Measurements from ENCODE around the genes LCNL1 and RNF224.

DNA sequence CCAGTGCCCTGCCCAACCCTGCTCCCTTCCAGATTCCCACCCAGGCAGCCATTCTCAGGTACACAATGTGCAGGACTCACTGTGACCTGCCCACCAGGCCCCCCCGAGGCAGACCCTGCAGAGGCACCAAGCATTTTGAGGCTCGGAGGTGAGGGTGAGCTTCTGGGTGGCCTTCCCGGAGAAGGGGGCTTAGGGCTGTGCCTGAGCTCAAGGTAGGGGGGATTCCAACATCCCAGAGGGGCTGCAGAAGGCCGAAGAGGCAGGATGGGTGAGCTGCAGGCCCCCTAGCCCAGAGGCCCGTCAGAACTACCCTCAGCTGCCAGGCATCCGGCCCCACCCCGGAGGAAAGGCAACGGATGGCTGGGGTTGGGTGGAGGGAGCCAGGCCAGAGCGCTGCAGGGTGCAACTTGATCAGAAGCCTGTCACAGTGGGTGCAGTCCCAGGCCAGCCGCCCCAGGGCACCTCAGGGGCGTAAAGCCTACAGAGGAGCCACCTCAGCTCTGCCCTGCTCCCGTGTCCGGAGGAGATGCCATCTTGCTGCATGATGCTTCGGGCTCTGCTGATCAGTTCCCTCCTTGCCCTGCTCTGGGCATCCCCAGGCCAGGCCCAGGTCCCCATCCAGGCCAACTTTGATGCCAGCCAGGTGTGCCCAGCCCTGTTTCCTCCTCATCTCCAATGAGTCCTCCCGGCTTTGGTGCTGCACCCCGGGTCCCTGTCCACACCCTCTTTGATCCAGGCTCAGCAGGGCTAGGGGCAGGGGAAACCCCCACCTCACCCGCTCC is at the start of gene LCNL1:
Gene LCNL1, plus strand, starts transcription at position 603 of the 782 bp plus-strand sequence.
- RAMPAGE, long total RNA: no peak
- RRBS: no CpG with 5 or more reads among the region's 17 CpGs
PRO-cap:
- standard: no peak
- CoPRO, capped RNA only, 2 experiments: no peak in any of the 2 experiments
- CoPRO, capped and uncapped RNA, 2 experiments: no peak in any of the 2 experiments
- CoPRO, uncapped RNA only, 2 experiments: no peak in any of the 2 experiments
CAGE:
- cytosol, long polyA plus RNA: no peak
- long polyA plus RNA: no peak
- nucleolus, long total RNA: no peak
- nucleus, long polyA plus RNA: no peak

- RAMPAGE, long total RNA: no peak
- RRBS: no CpG with 5 or more reads among the region's 11 CpGs
PRO-cap:
- standard: no peak
- CoPRO, capped RNA only, 2 experiments: no peak in any of the 2 experiments
- CoPRO, capped and uncapped RNA, 2 experiments: no peak in any of the 2 experiments
- CoPRO, uncapped RNA only, 2 experiments: no peak in any of the 2 experiments
CAGE:
- cytosol, long polyA plus RNA: no peak
- long polyA plus RNA: no peak
- nucleolus, long total RNA: no peak
- nucleus, long polyA plus RNA: no peak
These were observed 2.1 kb upstream of the FUT7 start for GRCh38 chr9:137033875-137034518.

DNA sequence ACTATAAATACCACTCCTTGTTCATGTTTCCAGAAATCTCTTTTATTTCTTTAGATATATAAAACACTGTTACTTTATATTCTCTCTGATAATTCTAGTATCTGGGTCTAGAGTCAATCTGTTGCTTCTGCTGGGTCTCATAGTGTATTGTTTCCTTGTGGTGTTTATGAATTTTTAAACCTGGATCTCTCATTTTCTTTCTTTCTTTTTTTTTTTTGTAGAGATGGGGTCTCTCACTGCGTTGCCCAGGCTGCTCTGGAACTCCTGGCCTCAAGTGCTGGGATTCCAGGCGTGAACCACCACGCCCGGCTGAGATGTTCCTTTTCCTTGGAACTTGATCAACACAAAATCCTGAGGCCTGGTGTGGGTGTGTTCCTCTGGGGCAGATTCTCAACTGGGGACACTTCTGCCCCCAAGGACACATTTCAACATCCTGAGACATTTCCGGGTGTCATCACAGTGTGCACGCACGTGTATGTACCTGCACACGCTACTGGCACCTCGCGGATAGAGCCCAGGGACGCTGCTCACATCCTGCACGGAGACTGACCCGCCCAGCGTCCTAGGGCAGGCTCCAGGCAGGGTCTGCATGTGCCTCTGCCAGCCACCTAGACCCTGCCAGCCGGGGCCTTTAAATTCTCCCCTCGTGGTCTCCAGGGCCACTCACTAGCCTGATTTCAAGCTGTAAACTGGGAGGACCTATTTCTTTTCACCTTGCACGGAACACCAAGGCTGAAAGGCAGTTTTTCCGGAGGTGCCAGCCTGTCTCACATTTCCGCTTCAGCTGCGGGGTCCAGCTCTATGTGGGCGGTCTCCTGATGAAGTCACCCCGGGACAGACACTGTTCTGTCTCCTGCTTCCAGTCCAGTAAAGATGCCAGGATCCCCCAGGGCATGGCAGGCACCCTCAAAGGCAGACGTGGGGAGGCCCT is 8.0 kb downstream of the SAPCD2 start:
- RAMPAGE, long total RNA: no peak
- RRBS: no CpG with 5 or more reads among the region's 23 CpGs
PRO-cap:
- standard: no peak
- CoPRO, capped RNA only, 2 experiments: no peak in any of the 2 experiments
- CoPRO, capped and uncapped RNA, 2 experiments: no peak in any of the 2 experiments
- CoPRO, uncapped RNA only, 2 experiments: peak in 2 of 2 experiments; most common plus-strand start position 530 of the sequence (in 1); most common minus-strand start position 633 of the sequence (in 2)
CAGE:
- cytosol, long polyA plus RNA: no peak
- long polyA plus RNA: no peak
- nucleolus, long total RNA: no peak
- nucleus, long polyA plus RNA: no peak

DNA sequence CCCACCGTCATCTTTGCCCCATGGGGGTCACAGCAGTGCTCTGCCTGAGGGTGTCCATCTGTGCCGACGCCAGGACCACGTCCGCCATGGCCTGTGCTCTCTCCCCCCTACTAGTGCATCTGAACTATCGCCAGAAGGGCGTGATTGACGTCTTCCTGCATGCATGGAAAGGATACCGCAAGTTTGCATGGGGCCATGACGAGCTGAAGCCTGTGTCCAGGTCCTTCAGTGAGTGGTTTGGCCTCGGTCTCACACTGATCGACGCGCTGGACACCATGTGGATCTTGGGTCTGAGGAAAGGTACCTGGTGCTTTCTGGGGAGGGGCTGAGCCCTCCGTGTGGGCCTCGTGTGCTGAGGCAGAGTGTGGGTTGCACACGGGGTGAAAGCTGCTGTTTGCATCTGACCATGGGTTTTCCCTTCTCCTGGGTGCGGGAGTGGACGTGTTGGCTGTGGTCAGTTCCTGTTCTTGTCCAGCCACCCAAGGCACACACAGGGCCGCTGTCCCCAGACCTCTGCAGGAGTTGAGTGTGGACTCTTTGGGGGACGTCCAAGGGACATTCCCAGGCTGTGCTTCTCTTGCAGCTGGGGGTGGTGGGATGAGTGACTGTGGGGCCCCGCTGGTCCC is 12.9 kb downstream of the MAN1B1 start:
- RAMPAGE, long total RNA: no peak
- RRBS: no CpG with 5 or more reads among the region's 22 CpGs
PRO-cap:
- standard: no peak
- CoPRO, capped RNA only, 2 experiments: no peak in any of the 2 experiments
- CoPRO, capped and uncapped RNA, 2 experiments: no peak in any of the 2 experiments
- CoPRO, uncapped RNA only, 2 experiments: no peak in any of the 2 experiments
CAGE:
- cytosol, long polyA plus RNA: no peak
- long polyA plus RNA: no peak
- nucleolus, long total RNA: no peak
- nucleus, long polyA plus RNA: no peak

GRCh38 chr9:137114892-137115496 is 461 bp upstream of the DPP7 start:
- RAMPAGE, long total RNA: no peak
- RRBS: 3% methylated on average over 14 of the region's 34 CpGs
PRO-cap:
- standard: bidirectional peak, plus-strand start at chr9:137115249, minus-strand start at chr9:137114972
- CoPRO, capped RNA only, 2 experiments: peak in 1 of 2 experiments; most common plus-strand start chr9:137115024 (in 1); most common minus-strand start chr9:137114959 (in 1)
- CoPRO, capped and uncapped RNA, 2 experiments: no peak in any of the 2 experiments
- CoPRO, uncapped RNA only, 2 experiments: no peak in any of the 2 experiments
CAGE:
- cytosol, long polyA plus RNA: no peak
- long polyA plus RNA: no peak
- nucleolus, long total RNA: no peak
- nucleus, long polyA plus RNA: no peak

DNA sequence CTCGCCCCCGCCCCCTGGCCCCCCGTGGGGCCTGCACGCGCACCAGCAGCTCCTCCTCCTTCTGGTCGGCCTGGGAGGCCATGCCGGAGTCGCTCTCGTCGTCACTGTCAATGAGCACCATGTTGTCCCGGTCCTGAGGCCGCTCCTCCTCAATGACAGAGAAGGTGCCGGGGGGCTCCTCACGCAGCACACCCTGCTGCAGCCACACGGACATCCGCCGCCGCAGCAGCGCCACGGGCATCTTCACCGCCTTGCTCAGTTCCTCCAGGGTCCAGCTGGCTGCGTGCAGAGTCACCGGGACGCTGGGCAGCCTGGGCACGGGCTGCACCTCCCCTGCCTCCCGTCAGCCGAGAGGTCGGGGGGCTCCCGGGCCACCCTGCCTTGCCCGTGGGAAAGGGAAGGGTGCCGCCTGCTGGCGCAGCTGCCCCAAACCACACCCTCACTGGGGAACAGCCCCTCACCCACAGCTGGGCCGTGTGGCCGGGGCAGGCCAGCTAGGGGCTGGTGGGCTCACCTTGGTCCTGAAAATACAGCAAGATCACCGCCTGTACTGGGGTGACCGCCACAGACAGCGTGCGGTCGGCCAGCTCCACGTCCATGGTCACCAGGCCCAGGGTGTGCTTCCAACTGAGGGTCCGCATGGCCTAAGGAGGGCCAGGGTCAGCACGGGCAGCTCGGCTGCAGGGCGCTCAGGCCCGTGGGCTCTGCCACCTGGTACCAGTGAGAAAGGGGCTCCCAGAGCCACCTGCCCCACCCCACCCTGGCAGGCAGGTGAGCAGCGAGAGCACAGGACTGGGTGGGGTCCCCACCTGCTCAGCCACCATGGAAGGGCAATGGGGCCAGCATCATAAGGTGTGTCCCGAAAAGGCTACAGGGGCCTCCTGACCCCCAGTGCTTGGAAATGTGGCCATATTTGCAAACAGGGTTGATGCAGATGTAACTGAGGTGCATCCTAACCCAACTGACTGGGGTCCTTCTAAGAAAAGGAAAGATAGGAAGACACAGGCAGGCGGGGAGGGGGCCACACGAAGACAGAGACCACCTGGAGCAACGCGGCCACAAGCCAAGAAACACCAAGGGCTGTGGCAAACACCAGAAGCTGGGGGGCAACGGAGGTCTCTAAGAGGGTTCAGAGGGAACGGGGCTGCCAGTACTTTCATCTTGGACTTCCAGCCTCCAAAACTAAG is 3.7 kb upstream of the TMEM210 start:
- RAMPAGE, long total RNA: no peak
- RRBS: 62% methylated on average over 10 of the region's 53 CpGs
PRO-cap:
- standard: no peak
- CoPRO, capped RNA only, 2 experiments: no peak in any of the 2 experiments
- CoPRO, capped and uncapped RNA, 2 experiments: no peak in any of the 2 experiments
- CoPRO, uncapped RNA only, 2 experiments: peak in 1 of 2 experiments; most common minus-strand start position 529 of the sequence (in 1)
CAGE:
- cytosol, long polyA plus RNA: no peak
- long polyA plus RNA: no peak
- nucleolus, long total RNA: no peak
- nucleus, long polyA plus RNA: no peak

- RAMPAGE, long total RNA: no peak
- RRBS: no CpG with 5 or more reads among the region's 30 CpGs
PRO-cap:
- standard: no peak
- CoPRO, capped RNA only, 2 experiments: no peak in any of the 2 experiments
- CoPRO, capped and uncapped RNA, 2 experiments: no peak in any of the 2 experiments
- CoPRO, uncapped RNA only, 2 experiments: no peak in any of the 2 experiments
CAGE:
- cytosol, long polyA plus RNA: no peak
- long polyA plus RNA: no peak
- nucleolus, long total RNA: no peak
- nucleus, long polyA plus RNA: no peak
These were observed 766 bp downstream of the ANAPC2 start for GRCh38 chr9:137187462-137188126.

GRCh38 chr9:137191883-137192865 is 3.7 kb downstream of the SSNA1 start:
- RAMPAGE, long total RNA: no peak
- RRBS: 100% methylated on average over 1 of the region's 31 CpGs
PRO-cap:
- standard: no peak
- CoPRO, capped RNA only, 2 experiments: no peak in any of the 2 experiments
- CoPRO, capped and uncapped RNA, 2 experiments: no peak in any of the 2 experiments
- CoPRO, uncapped RNA only, 2 experiments: no peak in any of the 2 experiments
CAGE:
- cytosol, long polyA plus RNA: no peak
- long polyA plus RNA: no peak
- nucleolus, long total RNA: no peak
- nucleus, long polyA plus RNA: no peak

DNA sequence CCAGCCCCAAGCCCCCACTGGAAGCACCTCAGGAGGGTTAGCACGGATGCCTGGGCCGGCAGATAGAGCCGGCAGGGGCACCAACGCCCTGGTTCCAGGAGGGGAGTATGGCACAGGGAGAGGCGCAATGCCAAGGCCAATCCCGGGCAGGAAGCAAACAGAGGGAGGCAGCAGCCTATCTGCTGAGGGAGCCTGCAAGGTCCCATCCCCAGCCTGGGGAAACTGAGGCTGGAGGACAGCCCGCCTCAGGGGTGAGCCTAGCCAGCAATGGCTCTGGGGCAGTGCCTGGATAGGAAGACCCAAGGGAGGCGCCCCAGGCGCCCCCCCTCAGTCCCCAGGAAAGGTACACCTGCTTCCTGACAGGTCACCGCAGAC is 2.7 kb downstream of the TPRN start:
- RAMPAGE, long total RNA: no peak
- RRBS: 93% methylated on average over 4 of the region's 10 CpGs
PRO-cap:
- standard: no peak
- CoPRO, capped RNA only, 2 experiments: no peak in any of the 2 experiments
- CoPRO, capped and uncapped RNA, 2 experiments: no peak in any of the 2 experiments
- CoPRO, uncapped RNA only, 2 experiments: no peak in any of the 2 experiments
CAGE:
- cytosol, long polyA plus RNA: no peak
- long polyA plus RNA: no peak
- nucleolus, long total RNA: no peak
- nucleus, long polyA plus RNA: no peak

DNA sequence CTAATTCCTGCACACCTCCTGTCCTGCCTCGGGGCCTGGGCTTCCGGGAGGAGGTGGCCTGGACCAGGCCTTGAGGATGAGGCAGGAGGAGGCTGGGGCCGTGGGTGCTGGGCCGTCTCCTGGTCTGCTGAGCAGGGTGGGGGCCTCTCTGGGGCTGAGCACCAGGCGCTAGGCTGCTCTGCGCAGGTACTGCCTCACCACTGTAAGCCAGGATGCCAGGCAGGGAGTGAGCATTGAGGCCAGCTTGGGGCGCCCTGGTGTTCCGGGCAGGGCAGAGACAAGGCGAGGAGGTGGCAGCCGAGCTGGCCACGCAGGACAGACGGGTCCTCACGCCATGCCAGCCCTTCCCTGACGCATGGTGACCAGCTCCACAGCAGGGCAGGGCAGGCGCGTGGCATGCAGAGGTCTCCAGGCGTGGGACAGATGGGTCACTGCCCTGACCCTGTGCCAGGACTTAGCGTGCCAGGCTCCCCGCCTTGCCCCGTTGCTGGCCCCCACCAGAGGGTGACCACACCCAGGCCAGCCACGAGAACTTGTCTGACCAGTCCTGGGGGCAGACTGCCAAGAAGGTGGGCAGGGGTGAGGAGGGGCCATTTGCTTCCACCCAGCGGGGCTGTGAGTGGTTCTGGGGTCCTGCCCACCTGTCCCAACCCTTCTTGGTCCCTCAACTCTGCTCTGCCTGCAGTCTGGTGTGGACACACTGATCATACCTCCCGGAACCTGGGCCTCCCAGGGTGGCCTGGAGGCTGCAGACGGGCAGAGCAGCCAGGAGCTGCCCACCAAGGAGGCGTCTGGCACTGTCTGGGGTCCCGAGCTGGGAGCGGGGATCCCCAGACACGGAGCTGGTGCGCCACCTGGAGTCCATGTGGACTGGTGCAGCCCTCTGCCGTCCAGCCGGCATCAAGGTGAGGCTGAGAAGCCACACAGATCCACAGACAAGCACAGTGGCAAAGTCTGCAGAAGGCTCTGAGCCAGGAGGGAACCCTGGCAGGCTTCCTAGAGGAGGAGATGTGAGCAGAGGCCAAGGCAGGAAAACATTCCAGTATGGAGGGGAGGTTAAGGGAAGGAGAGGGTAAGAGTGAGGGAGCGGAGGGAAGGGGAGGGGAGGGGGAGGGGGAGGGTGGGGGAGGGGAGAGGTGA is at the start of gene RNF224:
Gene RNF224, plus strand, starts transcription at position 667 of the 1,140 bp plus-strand sequence.
- RAMPAGE, long total RNA: no peak
- RRBS: no CpG with 5 or more reads among the region's 32 CpGs
PRO-cap:
- standard: unidirectional peak, minus-strand start at position 803 of the sequence
- CoPRO, capped RNA only, 2 experiments: no peak in any of the 2 experiments
- CoPRO, capped and uncapped RNA, 2 experiments: no peak in any of the 2 experiments
- CoPRO, uncapped RNA only, 2 experiments: no peak in any of the 2 experiments
CAGE:
- cytosol, long polyA plus RNA: no peak
- long polyA plus RNA: no peak
- nucleolus, long total RNA: no peak
- nucleus, long polyA plus RNA: no peak

GRCh38 chr9:137232401-137232994 is 1.8 kb downstream of the SLC34A3 start:
- RAMPAGE, long total RNA: no peak
- RRBS: 61% methylated on average over 3 of the region's 29 CpGs
PRO-cap:
- standard: no peak
- CoPRO, capped RNA only, 2 experiments: no peak in any of the 2 experiments
- CoPRO, capped and uncapped RNA, 2 experiments: no peak in any of the 2 experiments
- CoPRO, uncapped RNA only, 2 experiments: no peak in any of the 2 experiments
CAGE:
- cytosol, long polyA plus RNA: no peak
- long polyA plus RNA: no peak
- nucleolus, long total RNA: no peak
- nucleus, long polyA plus RNA: no peak

GRCh38 chr9:137262701-137263455 is 7.8 kb downstream of the NELFB start:
- RAMPAGE, long total RNA: no peak
- RRBS: 77% methylated on average over 9 of the region's 31 CpGs
PRO-cap:
- standard: no peak
- CoPRO, capped RNA only, 2 experiments: no peak in any of the 2 experiments
- CoPRO, capped and uncapped RNA, 2 experiments: no peak in any of the 2 experiments
- CoPRO, uncapped RNA only, 2 experiments: peak in 1 of 2 experiments; most common plus-strand start chr9:137262895 (in 1)
CAGE:
- cytosol, long polyA plus RNA: no peak
- long polyA plus RNA: no peak
- nucleolus, long total RNA: no peak
- nucleus, long polyA plus RNA: no peak

- RAMPAGE, long total RNA: no peak
- RRBS: 2% methylated on average over 27 of the region's 40 CpGs
PRO-cap:
- standard: no peak
- CoPRO, capped RNA only, 2 experiments: no peak in any of the 2 experiments
- CoPRO, capped and uncapped RNA, 2 experiments: no peak in any of the 2 experiments
- CoPRO, uncapped RNA only, 2 experiments: no peak in any of the 2 experiments
CAGE:
- cytosol, long polyA plus RNA: no peak
- long polyA plus RNA: no peak
- nucleolus, long total RNA: no peak
- nucleus, long polyA plus RNA: no peak
These were observed 238 bp downstream of the NRARP start for GRCh38 chr9:137301935-137302130.

DNA sequence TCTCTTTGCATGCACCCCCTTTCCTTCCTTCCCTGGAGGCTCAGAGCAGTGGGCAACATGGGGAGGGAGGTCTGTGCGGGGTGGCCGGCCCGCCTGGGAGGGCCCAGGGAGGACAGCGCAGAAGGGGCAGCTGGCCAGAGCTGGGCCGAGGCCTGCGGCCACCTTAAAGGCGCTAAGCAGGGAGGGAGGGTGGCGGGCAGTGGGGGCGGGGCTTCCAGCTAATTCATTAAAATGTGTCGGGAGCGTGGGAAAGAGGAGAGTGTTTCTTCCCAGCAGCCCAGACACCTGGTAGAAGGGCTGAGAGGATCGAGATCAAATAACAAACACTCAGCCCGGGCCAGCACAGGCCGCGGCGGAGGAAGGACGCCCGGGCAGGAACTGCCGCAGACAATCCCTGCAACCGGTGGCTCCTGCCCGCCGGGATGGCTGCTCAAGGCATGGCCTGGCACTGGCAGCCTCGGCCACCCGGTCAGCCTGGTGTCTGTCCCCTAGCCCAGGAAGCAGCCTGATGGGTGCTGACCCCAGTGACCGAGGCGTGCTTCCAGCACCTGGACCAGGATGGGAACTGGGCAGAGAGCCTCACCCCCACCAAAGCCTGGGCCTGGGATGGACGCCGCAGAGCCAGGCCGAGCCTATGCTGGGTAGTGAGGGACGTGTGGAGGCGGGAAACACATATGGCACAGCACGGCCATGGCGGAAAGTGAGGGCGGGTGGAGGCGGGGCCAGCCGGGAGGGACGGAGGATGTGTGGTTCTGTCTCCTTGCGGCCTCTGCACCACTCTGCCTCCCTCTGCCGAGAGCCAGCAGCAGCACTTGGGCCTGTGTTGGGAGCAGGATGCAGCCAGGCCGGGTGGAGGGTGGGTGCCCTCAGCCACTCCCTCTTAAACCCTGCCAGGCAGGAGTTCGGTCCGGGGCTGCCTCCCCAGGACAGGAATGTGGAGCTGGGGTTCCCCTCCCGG is 3.2 kb upstream of the NRARP start:
- RAMPAGE, long total RNA: no peak
- RRBS: 85% methylated on average over 13 of the region's 43 CpGs
PRO-cap:
- standard: no peak
- CoPRO, capped RNA only, 2 experiments: no peak in any of the 2 experiments
- CoPRO, capped and uncapped RNA, 2 experiments: no peak in any of the 2 experiments
- CoPRO, uncapped RNA only, 2 experiments: no peak in any of the 2 experiments
CAGE:
- cytosol, long polyA plus RNA: no peak
- long polyA plus RNA: no peak
- nucleolus, long total RNA: no peak
- nucleus, long polyA plus RNA: no peak

DNA sequence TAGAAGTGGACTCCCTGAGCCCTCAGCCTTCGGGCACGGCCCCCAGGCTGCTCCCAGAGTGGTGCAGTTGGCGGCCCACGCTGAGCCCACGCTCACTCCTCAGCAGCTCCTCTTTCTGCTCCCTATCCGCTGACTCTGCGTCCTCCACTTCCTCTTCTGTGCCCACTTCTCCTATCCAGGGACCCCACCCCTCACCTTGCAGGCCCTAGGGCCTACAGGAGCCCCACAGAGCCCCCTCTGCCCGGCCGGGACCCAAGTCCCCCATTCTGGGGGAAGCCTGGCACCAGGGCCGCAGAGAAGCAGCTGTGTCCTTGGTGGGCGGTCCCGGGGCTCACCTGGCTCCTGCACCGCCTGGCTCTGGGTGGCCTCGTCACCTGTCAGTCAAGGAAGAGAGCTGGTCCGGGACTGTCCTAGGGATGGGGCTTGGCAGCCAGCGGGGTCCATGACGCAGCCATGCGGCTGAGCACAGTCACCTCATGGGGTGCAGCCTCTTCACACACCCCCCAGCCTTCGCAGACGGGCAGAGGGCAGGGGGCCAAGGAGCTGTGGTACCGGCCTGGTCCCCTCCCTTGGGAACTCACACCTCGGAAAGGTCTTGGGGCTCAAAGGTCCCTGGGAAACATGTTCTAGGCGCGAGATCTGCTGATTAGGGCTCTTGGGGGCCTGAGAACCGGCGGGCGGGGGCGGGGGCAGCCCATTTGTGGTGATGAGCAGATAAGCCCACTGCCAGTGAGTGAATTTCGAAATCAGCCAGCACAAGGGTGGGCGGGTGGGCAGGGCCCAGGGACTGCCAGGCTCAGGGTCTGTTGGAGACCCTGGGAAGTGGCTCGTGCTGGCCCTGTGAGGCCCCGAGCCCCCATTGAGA is 5.4 kb upstream of the NRARP start:
- RAMPAGE, long total RNA: no peak
- RRBS: 62% methylated on average over 6 of the region's 32 CpGs
PRO-cap:
- standard: bidirectional peak, plus-strand start at position 745 of the sequence, minus-strand start at position 592 of the sequence
- CoPRO, capped RNA only, 2 experiments: no peak in any of the 2 experiments
- CoPRO, capped and uncapped RNA, 2 experiments: no peak in any of the 2 experiments
- CoPRO, uncapped RNA only, 2 experiments: no peak in any of the 2 experiments
CAGE:
- cytosol, long polyA plus RNA: no peak
- long polyA plus RNA: no peak
- nucleolus, long total RNA: no peak
- nucleus, long polyA plus RNA: no peak

DNA sequence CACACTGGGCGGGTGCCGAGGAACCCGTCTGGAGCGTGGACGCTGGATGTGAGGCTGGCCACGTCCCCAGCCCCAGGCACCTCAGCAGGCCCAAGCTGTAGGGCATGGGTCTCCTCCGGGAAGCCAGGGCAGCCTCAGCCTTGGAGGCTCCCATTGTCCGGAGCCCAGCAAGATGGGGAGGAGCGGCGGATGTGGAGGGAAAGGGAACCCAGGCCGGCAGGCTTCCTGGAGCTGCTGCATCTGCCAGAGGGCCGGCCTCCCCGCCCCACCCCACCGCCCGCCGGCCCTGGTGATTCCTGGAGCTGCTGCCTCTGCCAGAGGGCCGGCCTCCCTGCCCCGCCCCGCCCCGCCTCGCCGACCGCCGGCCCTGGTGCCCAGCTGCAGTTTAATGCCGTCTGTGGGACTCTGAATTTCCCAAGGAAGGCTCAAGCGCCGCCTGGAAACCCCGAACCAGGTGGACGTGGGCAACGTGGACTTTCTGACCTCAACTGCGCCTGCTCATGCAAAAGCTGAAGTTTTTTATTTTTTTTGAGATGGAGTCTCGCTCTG is 31.6 kb downstream of the EXD3 start:
- RAMPAGE, long total RNA: no peak
- RRBS: 71% methylated on average over 5 of the region's 32 CpGs
PRO-cap:
- standard: no peak
- CoPRO, capped RNA only, 2 experiments: no peak in any of the 2 experiments
- CoPRO, capped and uncapped RNA, 2 experiments: no peak in any of the 2 experiments
- CoPRO, uncapped RNA only, 2 experiments: no peak in any of the 2 experiments
CAGE:
- cytosol, long polyA plus RNA: no peak
- long polyA plus RNA: no peak
- nucleolus, long total RNA: no peak
- nucleus, long polyA plus RNA: no peak

- RAMPAGE, long total RNA: no peak
- RRBS: 50% methylated on average over 5 of the region's 15 CpGs
PRO-cap:
- standard: no peak
- CoPRO, capped RNA only, 2 experiments: no peak in any of the 2 experiments
- CoPRO, capped and uncapped RNA, 2 experiments: no peak in any of the 2 experiments
- CoPRO, uncapped RNA only, 2 experiments: no peak in any of the 2 experiments
CAGE:
- cytosol, long polyA plus RNA: no peak
- long polyA plus RNA: no peak
- nucleolus, long total RNA: no peak
- nucleus, long polyA plus RNA: no peak
These were observed 15.0 kb downstream of the EXD3 start for GRCh38 chr9:137407924-137408339.

Measured in K562 (cell line).